Neural progenitor cell (in vitro differentiated cells): ENCODE measurements around a stretch of chr12.

GRCh38 chr12:50999223-50999535 is 27.0 kb downstream of the SLC11A2 start:
- RAMPAGE, long total RNA, result no peak

- RAMPAGE, long total RNA, result no peak
These were observed 18.5 kb upstream of the TFCP2 start for GRCh38 chr12:51191365-51191881.

DNA sequence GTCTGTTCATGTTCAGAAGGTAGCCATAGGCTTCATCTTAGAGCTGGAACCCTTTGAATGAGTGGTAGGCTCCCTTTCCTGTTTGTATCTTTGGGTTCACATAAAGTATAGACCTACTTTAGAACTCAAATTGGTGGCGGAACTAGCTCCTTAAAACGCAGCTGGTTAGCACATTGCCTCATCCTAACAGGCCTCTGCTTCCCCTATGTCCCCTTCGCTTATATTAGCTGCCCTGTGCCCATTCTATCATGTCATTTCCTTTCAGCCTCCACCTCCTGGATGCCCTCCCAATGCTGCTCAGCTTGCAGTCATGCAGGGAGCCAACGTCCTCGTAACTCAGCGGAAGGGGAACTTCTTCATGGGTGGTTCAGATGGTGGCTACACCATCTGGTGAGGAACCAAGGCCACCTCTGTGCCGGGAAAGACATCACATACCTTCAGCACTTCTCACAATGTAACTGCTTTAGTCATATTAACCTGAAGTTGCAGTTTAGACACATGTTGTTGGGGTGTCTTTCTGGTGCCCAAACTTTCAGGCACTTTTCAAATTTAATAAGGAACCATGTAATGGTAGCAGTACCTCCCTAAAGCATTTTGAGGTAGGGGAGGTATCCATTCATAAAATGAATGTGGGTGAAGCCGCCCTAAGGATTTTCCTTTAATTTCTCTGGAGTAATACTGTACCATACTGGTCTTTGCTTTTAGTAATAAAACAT is 3.6 kb downstream of the DAZAP2 start:
- RAMPAGE, long total RNA, result no peak

DNA sequence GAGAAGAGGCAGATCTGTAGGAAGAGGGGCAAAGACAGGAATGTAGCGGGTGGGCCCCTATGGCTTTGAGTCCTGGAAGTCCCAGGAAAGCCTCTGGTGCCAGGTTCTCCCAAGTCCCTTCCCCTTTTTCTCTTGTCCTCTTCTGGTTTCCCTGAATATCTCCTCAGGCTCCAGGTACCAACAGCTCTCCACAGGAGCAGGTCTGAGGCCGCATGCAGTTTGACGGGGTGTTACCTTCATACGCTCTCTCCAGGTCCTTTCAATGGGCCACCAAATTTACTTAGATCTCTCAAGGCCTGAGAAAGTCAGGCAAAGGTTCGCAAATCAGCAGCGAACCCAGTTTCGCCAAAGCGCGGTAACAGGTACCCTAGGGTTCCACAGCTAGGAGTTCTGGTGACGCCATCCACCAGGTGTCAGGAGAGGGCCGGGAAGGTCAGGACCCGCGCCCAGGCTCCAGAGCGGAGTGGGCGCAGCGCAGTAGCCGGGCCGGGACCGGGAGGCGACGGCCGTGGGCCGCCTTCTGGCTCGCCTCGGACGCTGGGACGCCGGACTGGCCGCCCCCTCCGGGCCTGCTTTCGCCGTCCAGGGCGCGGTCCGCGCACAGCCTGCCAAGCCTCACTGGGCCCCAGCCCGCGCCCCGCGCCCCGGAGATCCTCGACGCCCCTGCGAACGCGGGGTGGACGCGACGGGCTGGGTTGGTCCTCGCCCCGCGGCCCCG is 753 bp downstream of the SMAGP start:
- RAMPAGE, long total RNA, result no peak

DNA sequence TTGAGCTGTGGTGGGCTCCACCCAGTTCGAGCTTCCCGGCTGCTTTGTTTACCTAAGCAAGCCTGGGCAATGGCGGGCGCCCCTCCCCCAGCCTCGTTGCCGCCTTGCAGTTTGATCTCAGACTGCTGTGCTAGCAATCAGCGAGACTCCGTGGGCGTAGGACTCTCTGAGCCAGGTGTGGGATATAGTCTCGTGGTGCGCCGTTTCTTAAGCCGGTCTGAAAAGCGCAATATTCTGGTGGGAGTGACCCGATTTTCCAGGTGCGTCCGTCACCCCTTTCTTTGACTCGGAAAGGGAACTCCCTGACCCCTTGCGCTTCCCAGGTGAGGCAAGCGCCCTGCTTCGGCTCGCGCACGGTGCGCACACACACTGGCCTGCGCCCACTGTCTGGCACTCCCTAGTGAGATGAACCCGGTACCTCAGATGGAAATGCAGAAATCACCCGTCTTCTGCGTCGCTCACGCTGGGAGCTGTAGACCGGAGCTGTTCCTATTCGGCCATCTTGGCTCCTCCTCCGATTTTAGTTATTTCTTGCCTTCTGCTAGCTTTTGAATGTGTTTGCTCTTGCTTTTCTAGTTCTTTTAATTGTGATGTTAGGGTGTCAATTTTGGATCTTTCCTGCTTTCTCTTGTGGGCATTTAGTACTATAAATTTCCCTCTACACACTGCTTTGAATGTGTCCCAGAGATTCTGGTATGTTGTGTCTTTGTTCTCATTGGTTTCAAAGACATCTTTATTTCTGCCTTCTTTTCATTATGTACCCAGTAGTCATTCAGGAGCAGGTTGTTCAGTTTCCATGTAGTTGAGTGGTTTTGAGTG is 22.7 kb upstream of the SCN8A start:
- RAMPAGE, long total RNA, result no peak

GRCh38 chr12:51898675-51899454 is 8.4 kb upstream of the ACVRL1 start:
- RAMPAGE, long total RNA, result no peak

DNA sequence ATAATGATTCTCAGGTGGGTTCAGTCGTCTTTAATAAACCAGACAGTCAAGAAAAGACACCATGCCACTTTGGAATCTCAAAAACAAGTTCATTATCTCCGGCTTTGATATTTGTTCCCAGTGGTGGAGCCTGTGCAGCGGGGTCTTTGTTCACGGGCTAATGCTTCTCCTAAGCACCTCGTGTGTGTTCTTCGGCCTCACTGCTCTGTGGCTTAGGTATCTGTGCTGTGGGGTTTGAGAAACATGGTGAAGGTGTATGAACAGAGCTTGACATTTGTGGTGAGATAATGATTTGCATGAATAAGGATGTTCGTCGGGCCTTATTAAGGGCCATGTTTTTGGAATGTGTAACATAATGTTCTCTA is 1.7 kb downstream of the ACVR1B start:
- RAMPAGE, long total RNA, result no peak

- RAMPAGE, long total RNA, result no peak
These were observed 11.5 kb upstream of the TAMALIN start for GRCh38 chr12:51995043-51995828.

- RAMPAGE, long total RNA, result no peak
These were observed 21.6 kb upstream of the NR4A1 start for GRCh38 chr12:52029660-52030087.

DNA sequence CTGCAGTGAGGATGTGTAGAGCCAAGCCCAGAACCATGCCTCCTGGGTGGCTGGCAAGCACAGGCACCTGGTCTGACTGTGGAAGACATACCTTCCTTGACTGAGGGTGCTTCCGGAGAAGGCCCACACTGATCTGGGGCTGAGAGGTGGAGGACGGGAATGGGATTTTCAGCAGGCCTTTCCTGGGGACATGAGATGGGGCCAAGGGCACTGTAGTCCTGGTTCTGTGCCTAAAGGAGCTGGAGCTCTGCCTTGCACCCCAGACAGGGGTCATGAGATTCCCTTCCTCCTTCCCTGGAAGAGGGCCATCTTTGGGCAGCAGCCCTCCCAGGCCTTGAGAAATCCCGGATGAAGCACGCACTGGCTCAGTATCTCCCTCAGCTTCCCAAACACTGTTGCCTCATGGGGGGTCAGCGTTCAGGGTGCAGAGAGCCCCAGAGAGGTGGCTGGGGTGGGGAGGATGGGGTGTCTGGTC is 8.6 kb upstream of the NR4A1 start:
- RAMPAGE, long total RNA, result no peak

GRCh38 chr12:52068988-52069271 is 848 bp upstream of the ATG101 start:
- RAMPAGE, long total RNA, result no peak

DNA sequence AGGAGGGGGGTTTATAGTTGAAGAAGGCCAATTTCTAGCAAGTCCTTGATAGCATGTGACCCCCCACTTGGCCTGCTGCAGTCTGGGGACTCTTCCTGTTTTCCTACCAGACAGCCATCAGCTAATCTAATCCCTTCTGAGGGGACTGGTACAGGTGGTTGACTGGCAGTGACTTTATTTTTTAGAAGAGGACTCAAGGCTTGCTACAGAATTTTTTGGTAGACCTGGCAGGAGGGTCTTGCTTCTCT is 994 bp upstream of the SMIM41 start:
- RAMPAGE, long total RNA, result no peak

DNA sequence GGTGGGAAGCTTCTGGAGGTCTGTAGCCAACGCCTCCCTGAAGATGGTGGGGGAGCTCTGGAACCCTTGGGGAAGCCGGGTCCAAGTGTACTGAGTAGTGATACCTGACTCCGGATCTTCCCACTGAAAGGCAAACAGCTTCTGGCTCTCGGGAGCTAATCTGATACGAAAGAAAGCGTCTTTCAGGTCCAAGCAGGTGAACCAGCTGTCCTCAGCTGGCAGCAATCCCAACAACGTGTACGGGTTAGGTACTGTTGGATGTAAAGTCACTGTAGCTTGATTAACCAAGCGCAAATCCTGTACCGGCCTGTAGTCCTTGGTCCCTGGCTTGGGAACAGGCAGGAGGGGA is 38.5 kb downstream of the SMIM41 start:
- RAMPAGE, long total RNA, result no peak

DNA sequence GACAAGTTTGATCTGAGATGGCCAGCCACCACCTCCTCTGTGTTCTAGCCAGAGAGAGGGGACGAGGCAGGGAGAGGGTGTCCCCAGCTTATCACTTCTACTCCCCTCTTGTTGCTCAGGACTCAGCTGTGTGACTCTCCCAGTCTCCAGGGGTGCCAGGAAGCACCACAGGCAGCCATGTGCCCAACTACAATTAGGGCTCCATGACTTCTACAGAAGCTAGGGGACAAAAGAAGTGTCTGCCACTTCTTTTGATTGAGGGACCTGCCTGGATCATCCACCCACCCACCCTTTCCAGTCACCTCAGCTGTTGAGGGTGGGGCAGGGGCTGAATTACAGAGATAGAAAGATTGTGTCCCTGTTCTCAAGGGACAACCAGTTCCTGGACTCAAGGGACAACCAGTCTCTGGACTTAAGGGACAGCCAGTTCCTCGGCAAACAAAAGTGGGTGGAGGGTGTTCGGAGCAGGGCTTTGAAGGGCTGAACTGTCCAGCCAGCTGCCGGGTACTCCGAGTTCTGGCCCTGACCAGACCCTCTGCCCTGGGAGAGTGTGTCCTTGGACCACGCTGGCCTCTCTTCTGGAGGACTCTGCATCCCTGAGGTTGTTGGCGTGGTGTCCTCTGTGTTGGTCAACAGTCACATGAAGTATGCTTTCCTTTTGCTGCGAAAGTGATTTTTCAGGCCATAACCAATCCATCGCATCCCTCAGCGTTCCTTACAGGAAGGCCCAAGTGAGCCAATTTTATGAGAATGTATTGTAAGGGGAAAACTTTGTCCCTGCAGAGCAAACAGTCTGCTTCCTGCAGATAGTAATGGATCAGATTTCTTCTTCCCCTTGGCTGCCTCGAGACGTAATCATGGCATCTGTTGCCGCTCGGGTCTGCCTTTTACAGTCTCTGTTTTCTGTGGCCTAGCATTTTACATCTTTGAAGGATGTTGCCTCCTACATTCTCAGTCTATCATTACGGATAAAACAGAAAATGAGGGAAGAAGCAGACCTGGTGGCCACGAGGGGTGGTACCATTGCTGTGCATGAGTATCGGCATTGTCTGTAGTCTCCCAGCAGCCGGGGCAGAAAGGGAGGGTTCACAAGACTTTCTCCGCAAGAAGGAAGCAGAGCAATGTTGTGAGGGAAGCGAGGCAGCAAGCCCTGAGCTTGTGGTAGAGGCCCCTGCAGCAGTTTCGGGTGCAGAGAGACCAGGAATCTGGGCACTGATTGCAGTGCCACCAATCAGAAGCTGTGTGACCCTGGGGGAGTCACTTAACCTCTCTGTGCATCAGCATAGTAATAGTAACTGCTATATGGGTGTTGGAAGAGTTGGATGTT is 47.2 kb downstream of the SMIM41 start:
- RAMPAGE, long total RNA, result no peak

GRCh38 chr12:52170899-52171371 is 20.9 kb downstream of the KRT80 start:
- RAMPAGE, long total RNA, result no peak

DNA sequence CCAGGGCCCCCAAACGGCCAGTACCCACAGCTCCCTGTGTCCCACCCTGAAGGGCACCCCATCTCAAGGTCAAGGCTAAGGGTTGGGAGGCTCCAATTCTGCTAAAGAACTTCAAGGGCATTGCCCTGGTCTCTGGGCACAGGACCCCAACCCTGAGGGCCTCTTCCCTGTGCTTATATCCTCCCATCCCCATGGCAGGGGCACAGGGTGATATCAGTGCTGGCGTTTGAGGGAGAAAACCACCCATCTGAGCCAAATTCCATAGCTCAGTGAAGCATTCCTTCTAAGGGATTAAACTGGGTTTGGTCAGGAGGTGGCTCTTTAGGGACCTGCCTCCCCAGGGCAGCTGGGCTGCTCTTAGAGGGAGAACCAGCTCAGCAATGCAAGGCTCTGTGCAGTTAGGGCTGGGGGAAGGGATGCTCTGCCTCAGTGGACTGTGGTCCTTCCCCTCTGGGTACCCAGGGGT is 2.1 kb downstream of the KRT80 start:
- RAMPAGE, long total RNA, result no peak

- RAMPAGE, long total RNA, result no peak
These were observed 6.0 kb upstream of the KRT80 start for GRCh38 chr12:52197607-52198435.

- RAMPAGE, long total RNA, result no peak
These were observed 1.3 kb upstream of the KRT7 start for GRCh38 chr12:52231388-52232494.

- RAMPAGE, long total RNA, result no peak
These were observed 1.2 kb downstream of the KRT7 start for GRCh38 chr12:52234187-52234659.

- RAMPAGE, long total RNA, result no peak
These were observed 1.8 kb downstream of the KRT7 start for GRCh38 chr12:52234660-52235415.